Occipital lobe (tissue), 2 donors: ENCODE data around the genes PRKCH, HIF1A, KCNH5 and GPHB5.

DNA sequence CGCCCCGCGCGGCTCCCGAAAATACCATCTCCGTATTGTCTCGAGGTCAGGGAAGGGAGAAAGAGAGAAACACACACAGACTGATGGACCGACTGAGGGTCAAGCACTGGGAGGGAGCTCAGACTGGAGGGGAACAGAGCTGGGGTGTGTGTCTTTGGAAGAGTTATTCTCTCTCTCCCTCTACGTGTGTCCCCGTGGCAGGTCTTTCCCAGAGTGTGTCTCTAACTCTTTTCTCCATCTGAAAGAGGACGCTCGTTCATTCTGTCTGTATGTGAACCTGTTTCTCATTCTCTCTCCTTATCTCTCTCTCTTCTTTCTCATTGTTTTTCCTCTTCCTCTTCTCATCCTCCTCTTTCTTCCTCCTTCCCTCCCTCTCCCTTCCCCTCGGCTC, 4.2 kb upstream of the SIX1 start:
- RAMPAGE, long total RNA = no peak

- RAMPAGE, long total RNA = no peak
These were observed 7.7 kb upstream of the SIX1 start for GRCh38 chr14:60656660-60657772.

GRCh38 chr14:60890129-60890824, 90.6 kb downstream of the TRMT5 start:
- RAMPAGE, long total RNA = no peak

DNA sequence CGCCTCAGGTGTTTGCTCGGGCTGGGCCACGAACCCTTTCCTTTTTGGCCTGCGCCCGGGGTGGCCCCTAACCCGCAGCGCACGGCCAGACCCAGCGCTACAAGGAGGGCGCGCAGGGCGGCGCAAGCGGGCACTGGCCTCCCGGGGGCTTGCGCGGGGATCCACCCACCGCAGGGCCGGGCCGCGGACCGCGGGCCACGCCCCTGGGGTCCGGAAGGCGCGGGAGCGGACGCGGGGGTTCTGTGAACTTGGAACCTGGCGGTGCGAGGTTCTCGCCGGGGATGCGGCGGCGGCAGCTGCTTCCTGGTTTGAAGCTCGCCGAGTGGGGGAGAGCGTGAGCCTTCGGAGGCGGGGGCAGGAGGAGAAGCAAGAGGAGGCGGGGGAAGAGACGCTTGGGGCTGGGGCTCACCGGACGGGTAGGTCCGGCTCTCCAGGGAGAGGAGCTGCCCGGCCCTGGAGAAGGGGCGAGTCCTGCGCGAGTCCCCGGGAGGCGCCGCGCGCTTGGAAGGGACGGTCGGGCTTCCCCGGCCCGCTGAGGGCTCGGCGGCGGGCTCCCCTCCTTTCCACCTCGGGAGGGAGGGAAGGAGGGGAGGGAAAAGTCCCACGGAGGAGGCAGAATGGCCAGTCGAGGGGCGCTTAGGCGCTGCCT, at the start of gene PRKCH:
PRKCH (plus strand) TSS at position 243 of the 649 bp plus-strand sequence.
- RAMPAGE, long total RNA = no peak

GRCh38 chr14:61321986-61322368, 598 bp downstream of the PRKCH start:
- RAMPAGE, long total RNA = no peak

GRCh38 chr14:61323045-61323649, 1.8 kb downstream of the PRKCH start:
- RAMPAGE, long total RNA = no peak

DNA sequence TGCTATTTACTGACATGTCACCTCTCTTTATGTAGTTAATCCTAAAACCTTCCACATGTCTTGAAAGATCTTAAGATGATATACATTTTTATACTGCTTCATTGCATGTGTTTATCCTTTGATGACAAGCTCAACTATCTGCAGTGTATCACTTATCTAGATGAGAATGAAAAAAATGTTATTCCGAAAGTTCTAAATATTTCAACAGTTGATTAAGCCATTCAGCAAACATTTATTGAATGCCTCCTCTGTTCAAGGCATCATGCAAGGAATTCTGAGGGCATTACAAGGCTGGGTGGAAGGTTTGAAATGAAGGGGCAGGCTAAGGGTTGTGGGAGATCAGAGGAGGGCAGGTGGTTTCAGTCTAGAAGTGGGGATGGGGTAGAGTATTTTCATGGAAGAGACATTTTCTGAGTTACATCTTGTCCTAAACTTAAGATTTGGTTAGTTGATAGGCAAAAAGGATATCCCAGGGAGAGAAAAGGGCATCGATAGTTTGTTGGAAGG, 126.9 kb downstream of the PRKCH start:
- RAMPAGE, long total RNA = no peak

DNA sequence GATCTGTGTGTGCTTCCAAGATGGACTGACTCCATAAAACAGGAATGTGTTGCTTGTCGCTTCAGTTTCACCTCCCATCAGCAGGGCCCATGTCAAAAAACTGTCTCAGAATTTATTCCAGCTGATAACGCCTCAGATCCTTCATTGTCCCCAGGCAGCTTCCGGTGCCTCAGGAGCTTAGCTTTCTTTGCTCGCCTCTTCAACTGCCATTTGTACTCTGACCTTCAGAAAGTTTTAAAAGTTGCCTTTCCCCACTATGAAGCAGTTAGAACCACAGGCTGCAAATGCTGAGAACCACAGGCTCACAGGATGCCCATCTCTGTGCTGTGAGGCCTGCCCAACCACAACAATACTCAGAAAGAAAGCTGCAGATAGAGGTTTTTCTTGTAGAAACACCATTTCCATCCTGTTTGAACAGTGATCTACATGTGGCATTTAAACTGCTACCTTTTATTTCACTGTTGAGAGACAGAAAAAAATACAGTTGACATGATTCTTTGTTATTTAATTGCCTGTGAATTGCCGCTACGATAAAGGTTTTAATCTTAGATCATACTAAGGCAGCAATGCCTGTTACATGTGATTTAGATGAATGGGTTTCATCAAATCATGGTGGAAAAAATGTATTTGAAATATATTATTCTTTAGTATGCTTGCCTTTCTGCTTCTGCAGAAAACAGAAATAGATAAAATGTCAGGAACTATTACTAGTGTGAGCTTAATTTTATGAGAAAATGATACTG, 131.2 kb downstream of the PRKCH start:
- RAMPAGE, long total RNA = no peak

DNA sequence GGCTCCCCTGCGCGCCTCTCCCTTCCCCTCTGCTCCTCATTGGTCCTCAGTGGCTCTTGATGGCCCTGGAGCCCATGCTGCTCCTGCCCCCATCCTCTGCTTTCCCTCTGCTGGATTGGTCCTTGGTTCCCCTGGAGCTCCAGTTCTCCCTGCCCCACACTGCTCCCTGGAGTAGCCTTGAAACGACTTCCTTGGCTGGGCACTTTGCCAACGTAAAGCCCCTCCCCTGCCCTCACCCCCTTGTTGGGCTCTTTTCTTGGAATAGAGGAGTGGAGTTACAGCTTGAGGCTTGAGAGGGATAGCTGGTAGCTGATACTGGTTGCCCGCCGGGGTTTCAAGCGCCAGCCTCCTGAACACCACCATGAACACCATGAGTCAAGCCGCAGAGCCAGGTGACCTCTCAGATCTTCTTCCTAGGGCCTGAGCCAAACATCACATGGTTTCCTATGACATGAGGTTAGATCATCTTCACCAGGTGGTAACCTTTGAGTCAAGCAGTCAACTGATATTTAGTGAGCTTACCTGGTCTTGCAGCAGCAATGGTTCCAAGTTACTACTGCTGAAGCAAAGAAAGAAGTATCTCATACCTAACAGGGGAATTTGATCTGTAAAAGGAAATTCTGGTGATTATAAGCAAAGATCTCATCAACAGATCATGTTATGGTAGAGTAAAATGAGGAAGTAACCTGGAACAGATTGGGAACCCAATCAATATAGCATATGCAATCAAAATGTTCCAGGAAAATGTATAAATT, 139.9 kb downstream of the PRKCH start:
- RAMPAGE, long total RNA = no peak

DNA sequence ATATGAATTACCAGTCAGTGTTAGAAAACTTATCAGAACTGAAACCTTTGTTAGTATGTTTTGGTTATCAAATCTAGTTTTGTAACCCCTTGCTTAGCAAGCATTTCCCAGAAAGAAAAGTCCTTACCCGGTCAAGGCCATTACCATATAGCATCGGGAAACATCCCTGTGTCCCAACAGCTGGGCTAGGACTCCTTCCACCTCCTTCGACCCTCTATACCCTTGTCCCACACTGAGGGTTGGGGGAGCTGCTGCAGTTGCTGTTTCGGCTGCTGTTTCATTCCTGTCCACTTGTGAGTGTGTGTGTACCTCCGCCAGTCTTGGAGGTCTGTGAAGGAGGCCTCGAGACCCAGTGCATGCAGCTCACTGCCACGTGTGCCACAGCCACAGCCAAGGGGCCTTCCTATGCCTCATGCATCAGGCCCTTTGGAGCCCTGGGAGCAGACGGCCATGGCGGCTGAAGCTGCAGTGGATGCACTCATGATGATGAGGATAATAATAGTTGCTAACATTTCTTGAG, 156.3 kb downstream of the PRKCH start:
- RAMPAGE, long total RNA = no peak

- RAMPAGE, long total RNA = no peak
These were observed 177.4 kb downstream of the PRKCH start for GRCh38 chr14:61498841-61499173.

DNA sequence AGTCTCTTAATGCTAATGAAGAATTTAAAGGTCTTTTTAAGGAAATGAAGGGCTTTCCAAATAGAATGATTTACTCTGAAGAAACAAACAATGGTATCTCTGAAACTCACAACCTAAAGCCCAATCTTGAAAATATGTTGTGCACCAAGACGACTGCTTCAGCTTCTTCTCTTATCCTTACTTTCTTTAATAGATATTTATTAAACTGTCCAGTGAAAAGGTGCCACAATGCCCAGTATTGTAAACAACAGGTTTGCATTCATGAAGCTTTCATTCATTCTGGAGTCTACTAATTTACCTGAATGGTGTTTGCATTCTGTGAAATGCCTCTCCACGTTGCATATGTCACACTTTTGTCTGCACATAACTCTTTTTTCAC, 145.1 kb upstream of the HIF1A start:
- RAMPAGE, long total RNA = no peak

DNA sequence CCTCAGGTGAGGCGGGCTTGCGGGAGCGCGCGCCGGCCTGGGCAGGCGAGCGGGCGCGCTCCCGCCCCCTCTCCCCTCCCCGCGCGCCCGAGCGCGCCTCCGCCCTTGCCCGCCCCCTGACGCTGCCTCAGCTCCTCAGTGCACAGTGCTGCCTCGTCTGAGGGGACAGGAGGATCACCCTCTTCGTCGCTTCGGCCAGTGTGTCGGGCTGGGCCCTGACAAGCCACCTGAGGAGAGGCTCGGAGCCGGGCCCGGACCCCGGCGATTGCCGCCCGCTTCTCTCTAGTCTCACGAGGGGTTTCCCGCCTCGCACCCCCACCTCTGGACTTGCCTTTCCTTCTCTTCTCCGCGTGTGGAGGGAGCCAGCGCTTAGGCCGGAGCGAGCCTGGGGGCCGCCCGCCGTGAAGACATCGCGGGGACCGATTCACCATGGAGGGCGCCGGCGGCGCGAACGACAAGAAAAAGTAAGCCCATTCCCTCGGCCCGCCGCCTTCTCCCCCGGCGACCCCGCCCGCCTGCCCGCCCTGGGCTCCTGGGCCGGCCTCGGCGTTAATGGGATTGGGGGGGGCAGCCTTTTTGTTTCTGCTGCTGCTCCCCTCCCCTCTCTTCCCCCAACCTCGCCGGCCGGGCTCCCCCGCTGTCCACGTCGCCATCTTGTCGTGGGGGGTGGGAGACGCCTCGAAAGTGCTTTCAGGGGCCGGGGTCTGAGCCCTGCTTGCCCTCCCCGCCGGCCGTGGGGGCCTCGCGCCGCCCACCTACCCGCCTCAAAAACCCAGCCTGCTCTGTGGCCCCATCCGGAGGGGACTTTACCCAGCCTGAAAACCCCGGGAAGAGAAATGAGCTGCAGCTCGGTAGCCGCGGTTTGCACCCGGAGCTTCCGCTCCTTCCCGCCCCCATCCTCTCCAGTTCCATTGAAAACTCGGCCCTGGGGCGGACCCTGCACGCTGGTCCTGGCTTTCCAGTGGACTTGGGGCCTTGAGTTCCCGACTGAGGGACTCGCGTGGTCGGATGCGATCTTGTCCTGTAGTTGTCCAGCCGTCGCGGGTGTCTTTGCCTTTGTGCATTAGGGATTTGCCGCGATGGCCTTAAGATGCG, at the start of gene HIF1A:
HIF1A (plus strand) TSS at position 138 of the 1,095 bp plus-strand sequence.
- RAMPAGE, long total RNA = start-site peak on the plus strand centred at position 129 of the sequence, 70 bp wide, 818 and 669 reads in 2 replicates

GRCh38 chr14:61711670-61712693, 16.7 kb downstream of the HIF1A start:
- RAMPAGE, long total RNA = no peak

DNA sequence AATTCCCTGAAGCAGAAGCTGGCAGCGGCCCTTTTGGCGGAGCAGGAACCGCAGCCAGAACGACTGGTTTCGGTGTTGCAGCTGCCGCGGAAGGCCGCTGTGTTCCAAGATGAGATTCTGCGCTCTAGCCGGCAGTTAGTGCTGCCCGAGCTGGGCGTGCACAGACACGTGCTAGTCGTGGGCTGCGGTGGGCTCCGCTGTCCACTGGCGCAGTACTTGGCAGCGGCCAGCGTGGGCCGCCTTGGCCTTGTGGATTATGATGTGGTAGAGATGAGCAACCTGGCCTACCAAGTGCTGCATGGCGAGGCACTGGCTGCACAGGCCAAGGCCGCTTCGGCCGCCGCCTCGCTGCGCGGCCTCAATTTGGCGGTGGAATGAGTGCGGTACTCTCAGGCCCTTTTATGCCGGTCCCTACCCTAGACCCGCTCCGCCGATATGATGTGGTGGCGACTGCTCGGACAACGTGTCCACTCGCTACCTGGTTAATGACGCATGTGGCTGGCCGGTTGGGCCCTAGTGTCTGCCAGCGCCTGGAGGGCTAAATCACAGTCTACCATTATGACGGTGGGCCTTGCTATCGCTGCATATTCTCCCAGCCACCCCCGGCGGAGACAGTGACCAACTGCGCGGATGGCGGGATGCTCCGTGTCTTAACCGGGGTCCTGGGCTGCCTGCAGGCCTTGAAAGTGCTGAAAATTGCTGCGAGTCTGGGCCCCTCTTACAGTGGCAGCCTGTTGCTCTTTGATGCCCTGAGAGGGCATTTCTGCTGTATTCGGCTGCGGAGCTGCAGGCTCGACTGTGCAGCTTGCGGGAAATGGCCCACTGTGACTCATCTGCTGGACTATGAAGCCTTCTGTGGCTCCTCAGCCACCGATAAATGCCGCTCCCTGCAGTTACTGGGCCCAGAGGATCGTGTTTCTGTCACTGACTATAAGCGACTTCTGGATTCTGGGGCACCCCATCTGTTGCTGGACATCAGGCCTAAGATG, 52.1 kb downstream of the SYT16 start:
- RAMPAGE, long total RNA = no peak

DNA sequence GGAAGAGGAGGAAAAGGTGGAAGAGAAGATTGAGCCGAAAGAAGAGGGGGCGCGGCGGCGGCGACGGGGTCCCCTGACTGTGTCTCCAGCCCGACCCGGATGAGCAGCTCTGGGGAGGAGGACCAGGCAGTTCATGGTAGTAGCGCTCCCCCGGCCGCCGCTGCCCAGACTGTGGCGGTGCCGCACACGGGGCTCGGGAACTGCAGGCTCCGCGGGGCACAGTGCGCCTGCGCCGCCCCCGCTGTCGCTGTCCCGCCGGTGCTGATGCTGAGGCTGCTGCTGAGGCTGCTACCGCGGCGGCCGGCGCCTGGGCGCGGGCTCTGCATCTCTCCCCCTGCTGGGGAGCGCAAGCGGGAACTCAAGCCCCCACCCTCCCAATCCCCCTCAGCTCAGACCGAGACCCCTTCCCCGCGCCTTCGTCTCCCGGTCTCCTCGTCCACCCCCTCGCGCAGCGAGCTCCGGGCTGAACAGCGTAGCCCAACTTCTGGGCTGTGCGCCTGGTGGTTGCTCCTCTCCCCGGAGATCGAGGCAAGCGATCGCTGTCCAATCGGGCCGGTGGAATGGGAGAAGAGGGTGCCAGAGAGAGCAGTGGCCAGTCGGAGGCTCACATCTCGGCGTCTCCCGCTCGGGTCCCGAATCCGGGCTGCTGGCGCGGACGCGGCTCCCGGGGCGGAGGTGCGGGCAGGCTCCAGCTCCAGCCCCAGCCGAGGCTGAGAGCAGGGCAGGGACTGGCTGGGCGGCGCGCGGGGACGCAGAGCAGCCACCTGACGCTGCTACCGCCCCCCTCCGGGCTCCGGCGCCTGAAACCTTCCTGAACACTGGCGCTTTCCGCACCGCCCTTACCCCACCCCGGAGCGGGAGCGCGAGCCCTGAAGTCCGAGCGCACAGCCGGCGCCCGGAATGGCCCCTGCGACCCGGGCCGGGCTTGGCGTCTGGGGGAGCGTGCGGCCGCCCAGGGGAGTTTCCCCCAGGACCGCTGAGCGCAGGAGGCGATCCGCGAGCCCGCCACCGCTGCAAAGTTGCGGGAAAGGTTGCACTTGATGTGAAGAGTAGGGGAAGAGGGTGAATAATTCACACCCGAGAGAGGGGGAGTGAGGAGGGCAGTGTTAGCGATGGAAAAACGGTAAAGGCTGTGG, at the start of gene KCNH5:
KCNH5 (minus strand) TSS at position 204 of the 1,136 bp plus-strand sequence.
- RAMPAGE, long total RNA = no peak

GRCh38 chr14:63205754-63206372, 1.6 kb downstream of the RHOJ start:
- RAMPAGE, long total RNA = no peak

DNA sequence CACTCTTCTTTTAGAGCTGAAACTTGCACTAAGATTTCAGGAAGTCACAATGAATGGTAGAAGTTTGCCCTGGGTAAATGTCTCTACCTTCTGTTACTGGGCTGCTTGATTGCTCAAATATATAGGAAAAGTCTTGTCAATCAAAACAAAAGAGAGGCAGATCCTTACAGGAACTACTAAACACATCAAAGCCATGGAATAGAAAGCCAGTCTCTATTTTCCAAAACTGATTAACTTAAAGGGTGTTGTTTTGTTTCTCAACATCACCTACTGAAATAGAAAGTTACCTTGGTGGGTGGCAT, at the start of gene GPHB5:
GPHB5 (minus strand) TSS at position 95 of the 302 bp plus-strand sequence.
- RAMPAGE, long total RNA = no peak

GRCh38 chr14:63373743-63375024, 55.4 kb upstream of the GPHB5 start:
- RAMPAGE, long total RNA = no peak

DNA sequence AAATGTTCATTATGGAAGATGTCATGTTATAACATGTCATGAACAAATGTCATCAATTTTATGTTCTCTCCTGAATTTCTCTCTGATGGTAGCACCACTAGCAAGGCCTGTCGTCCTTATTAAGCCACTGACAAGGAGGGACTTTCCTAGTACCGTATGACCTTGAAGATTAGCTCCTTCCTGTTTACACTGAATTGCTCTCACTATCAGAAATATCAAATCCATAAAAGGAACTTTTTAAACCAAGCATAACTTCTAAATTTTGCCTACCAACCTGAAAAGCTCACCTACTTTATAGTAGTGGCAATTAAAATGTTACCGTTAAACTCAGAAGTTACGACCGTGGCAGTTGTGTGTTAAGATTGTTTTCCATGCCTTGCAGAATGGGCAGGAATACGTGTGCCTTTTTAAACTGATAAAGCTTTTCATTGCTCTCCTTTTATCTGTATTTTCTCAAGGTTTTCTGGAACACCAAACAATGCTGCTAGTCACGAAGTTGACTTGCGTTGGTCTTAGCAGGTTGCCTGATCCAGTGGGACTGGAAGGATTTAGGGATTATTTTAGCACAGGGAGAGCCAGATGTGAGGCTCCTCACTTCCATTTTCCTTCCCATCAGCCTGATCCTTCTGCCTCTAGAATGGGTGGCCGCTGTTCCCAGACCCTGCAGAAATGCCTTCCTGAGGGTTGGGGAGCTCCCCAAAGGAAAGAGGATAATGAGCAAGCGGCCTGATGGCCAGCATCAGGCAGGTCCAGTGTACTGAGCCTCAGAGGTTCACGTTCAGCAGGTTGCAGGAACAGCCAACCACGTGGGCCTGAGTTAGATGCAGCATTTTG, 98.7 kb downstream of the ESR2 start:
- RAMPAGE, long total RNA = no peak